Measurements from ENCODE around the genes BABAM1, PLVAP and GDF15.

- PRO-cap, 4 experiments = no peak in any of the 4 experiments
- RAMPAGE, long total RNA, 2 experiments = no peak in any of the 2 experiments
- RRBS = 100% methylated on average over 2 of the region's 9 CpGs
Measured at GRCh38 chr19:17195371-17195729, 19.8 kb upstream of the USE1 start.

DNA sequence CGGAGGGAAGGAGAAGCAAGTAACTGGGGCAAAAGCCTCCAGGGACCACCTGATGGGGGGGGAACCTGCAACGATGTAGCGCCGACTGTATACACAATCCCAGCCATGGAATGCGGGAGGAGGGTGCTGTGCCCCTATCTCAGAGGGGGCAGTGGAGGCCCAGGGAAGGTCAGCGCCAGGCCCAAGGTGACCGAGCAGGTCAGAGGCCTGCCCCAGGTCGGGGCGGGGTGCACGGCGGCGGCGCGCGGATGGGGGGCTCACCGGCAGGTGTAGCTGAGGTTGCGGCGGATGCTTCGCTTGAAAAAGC, 1.1 kb downstream of the NR2F6 start:
- PRO-cap, 4 experiments = no peak in any of the 4 experiments
- RAMPAGE, long total RNA, 2 experiments = no peak in any of the 2 experiments
- RRBS = no CpG with 5 or more reads among the region's 19 CpGs

DNA sequence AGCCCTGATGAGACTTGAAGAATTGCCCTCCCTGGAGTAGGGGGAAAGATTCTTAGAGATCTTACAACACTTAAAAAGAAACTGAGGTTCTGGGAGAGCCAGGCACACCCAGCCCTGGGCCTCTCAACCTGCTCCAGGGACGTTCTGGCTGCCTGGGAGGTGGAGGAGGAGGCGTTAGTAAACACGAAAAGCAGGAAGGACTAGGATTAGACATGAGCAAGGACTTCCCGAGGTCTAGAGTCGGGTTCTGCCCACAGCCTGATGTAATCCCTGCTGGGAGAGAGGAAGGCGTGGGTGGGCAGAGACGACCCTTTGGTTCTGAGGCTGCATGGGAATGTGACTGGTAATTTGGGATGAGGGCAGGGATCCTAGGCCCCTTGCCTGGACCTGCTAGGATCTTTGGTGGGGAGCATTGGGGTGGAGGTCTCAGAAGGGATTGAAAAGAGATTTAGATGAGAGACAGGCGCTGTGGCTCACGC, 1.5 kb upstream of the NR2F6 start:
- PRO-cap, 4 experiments = no peak in any of the 4 experiments
- RAMPAGE, long total RNA, 2 experiments = no peak in any of the 2 experiments
- RRBS = no CpG with 5 or more reads among the region's 9 CpGs

DNA sequence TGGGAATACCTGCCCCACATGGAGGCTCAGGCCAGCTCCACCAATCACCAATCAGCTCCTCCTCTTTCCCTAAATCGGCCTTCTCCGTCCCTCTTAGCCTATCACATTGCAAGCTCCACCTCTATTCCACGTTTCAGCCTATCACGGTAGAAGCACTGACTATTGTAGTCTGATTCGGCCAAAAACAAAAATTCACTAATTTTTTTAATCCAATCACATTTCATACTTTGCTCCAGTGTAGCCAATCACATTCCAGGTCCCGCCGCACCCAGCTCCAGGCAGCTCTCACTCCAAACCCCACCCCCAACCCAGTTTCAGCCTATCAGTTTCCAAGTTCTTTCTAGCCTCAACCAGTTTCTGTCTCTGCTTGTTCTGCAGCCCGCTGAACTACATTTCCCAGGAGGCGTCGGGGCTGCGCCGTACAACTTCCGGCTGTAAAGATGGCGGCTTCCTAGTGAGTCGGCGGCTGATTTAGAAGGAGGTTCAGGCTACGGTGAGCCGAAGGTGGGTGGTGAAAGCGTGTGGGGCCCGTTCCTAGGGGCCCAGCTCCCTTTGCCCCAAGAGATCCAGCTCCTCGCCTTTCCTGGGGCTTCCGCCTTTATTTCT, at the start of gene BABAM1:
TSS of gene BABAM1 (plus strand) at position 420 of the 606 bp plus-strand sequence.
- PRO-cap, 4 experiments = peak in 4 of 4 experiments; most common plus-strand start position 420 of the sequence (in 4)
- RAMPAGE, long total RNA, 2 experiments = start-site peak on the plus strand in 1 of 2 experiments, centred at position 417 of the sequence, 410 reads per replicate
- RRBS = no CpG with 5 or more reads among the region's 22 CpGs

- PRO-cap, 4 experiments = no peak in any of the 4 experiments
- RAMPAGE, long total RNA, 2 experiments = no peak in any of the 2 experiments
- RRBS = 80% methylated on average over 19 of the region's 29 CpGs
Measured at GRCh38 chr19:17324248-17325124, 10.2 kb downstream of the ANO8 start.

DNA sequence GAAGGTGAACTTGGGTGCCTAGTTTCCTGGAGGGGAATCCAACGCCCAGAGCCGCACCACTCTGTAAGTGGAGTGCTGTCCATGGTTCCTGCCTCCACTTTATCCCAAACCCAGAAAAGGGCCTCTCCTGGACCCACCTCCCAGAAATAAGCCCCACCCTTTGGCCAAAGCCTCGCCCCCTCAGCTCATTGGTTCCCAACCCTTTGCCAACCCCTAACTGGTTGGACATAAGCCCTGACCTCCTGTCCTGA, 2.3 kb downstream of the ANO8 start:
- PRO-cap, 4 experiments = no peak in any of the 4 experiments
- RAMPAGE, long total RNA, 2 experiments = no peak in any of the 2 experiments
- RRBS = no CpG with 5 or more reads among the region's 3 CpGs

DNA sequence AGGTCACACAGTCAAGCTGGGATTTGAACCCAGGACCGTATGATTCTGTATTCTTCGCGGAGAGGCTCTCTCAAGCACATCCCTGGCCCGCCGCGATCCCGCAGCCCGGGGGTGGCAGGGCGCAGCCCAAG, 581 bp downstream of the ANO8 start:
- PRO-cap, 4 experiments = no peak in any of the 4 experiments
- RAMPAGE, long total RNA, 2 experiments = no peak in any of the 2 experiments
- RRBS = 2% methylated on average over 2 of the region's 9 CpGs

- PRO-cap, 4 experiments = peak in 4 of 4 experiments; most common plus-strand start chr19:17377521 (in 1); most common minus-strand start chr19:17377342 (in 3)
- RAMPAGE, long total RNA, 2 experiments = no peak in any of the 2 experiments
- RRBS = 7% methylated on average over 7 of the region's 47 CpGs
Measured at GRCh38 chr19:17376971-17377887, at the start of gene PLVAP. Gene PLVAP, minus strand, starts transcription at chr19:17377342.

DNA sequence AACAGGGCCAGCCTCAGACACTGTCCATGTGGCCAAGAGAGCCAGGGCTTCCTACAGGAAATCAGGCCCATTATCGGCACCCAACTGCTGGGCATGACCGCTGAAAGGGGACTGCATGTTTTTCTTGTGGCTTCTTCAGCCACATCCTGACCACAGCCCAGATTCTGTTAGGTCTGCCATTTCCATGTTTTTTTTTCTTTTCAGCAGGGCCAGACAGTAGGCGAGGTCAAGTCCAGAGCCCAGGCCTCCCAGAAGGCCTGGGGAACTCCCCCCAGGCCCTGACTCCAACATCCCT, 855 bp upstream of the BST2 start:
- PRO-cap, 4 experiments = no peak in any of the 4 experiments
- RAMPAGE, long total RNA, 2 experiments = no peak in any of the 2 experiments
- RRBS = no CpG with 5 or more reads among the region's 3 CpGs

GRCh38 chr19:17811506-17812179, 9.7 kb downstream of the INSL3 start:
- PRO-cap, 4 experiments = no peak in any of the 4 experiments
- RAMPAGE, long total RNA, 2 experiments = no peak in any of the 2 experiments
- RRBS = no CpG with 5 or more reads among the region's 27 CpGs

DNA sequence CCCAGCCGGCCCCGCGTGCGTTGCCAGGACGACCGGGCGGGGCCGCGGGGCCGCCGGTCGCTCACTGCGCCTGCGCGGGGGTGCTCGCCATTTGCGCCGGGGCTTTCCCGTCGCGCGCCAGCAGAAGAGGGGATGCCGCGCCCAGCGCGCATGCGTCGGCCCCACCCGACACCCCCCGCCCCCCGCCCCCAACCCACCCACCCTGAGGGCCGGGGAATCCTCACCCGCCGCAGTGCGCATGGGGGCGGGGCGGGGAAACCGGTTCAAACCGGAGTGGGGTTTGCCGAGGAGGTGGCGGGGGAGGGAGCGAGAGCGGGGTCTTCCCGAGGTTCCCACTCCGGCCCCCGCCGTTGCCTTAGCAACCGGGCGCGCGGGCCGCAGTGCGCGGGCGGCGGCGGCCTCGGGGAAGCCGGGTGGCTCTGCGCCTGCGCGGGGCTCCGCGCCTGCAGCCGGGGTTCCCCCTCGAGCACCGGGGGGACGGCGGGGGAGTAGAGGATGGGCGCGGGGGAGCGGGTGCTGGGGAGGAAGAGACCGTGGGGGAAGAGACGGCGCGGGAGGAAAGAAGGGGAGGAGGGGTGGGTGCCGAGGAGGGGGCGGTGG, 15.2 kb downstream of the CCDC124 start:
- PRO-cap, 4 experiments = peak in 4 of 4 experiments; most common plus-strand start position 91 of the sequence (in 4); most common minus-strand start position 352 of the sequence (in 2)
- RAMPAGE, long total RNA, 2 experiments = no peak in any of the 2 experiments
- RRBS = 2% methylated on average over 44 of the region's 78 CpGs

DNA sequence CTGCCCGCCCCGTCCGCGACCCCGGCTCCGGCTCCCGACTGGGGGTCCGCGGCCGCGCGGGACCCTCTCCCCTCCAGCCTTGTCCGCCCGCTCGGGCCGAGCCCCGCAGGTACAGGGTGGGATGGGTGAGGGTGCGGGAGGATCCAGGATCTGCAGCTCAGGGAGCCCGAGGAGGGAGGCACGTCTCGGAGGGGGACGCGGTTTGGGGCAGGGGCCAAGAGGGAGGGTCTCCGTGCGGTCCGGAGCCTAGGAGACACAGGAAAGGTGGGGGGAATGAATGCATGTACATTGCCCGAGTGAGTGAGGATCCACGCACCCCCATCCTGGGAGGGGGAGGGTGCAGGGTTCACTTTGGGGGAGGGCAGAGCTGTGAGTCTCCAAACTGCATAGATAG, 299 bp downstream of the KCNN1 start:
- PRO-cap, 4 experiments = no peak in any of the 4 experiments
- RAMPAGE, long total RNA, 2 experiments = no peak in any of the 2 experiments
- RRBS = 3% methylated on average over 5 of the region's 28 CpGs

DNA sequence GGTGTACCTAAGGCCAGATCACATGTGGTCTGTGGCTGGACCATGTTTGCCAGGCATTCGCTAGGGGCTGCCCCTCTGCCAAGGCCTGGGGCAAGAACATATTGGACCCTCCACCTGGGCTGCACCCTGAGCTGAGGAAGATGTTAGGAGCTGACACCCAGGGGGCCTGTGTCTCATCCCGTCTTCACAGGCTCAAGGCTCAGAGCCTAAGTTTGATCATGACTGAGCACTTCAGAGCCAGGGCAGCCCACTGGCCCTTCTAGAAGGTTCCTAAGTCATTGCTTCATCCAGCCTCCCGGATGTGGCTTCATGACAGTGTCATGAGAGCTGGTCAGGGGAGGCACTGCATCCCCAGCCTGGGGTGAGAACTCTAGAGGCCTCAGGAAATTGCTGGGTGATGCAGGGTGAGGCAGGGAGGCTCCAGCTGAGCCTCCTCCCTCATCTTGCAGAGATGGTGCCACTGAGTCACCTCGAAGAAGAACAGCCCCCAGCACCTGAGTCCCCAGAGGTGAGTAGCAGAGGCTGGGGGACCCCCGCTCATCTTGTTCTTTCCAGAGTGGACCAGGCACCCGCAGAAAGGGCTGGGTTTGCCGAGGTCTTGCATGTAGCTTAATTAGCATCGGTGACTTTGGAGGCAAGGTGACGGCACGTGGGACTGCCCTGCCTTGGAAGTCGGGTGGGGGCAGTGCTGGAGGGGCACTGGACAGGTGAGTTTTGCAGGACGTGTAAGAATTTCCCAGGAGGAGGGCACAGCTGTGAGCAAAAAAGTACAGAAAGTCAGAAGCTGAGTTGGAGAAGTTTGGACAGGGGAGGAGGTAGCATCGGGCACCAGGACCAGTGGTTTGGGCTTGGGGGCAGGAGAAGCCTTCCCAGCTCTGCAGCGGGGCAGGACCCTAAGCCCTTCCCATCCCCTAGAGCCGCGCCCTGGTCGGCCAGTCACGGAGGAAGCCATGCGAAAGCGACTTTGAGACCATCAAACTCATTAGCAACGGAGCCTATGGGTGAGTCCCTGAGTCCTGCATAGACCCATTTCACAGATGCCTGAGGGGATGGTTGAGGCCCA, 24.7 kb upstream of the PIK3R2 start:
- PRO-cap, 4 experiments = no peak in any of the 4 experiments
- RAMPAGE, long total RNA, 2 experiments = no peak in any of the 2 experiments
- RRBS = no CpG with 5 or more reads among the region's 21 CpGs

DNA sequence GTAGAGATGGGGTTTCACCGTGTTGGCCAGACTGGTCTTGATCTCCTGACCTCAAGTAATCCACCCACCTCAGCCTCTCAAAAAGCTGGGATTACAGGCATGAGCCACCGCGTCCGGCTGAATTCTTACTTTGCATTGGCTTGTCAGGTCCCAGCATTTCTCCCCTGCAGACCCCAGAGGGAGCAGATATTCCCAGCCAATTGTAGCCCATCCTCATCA, 7.6 kb upstream of the MPV17L2 start:
- PRO-cap, 4 experiments = no peak in any of the 4 experiments
- RAMPAGE, long total RNA, 2 experiments = no peak in any of the 2 experiments
- RRBS = no CpG with 5 or more reads among the region's 4 CpGs

DNA sequence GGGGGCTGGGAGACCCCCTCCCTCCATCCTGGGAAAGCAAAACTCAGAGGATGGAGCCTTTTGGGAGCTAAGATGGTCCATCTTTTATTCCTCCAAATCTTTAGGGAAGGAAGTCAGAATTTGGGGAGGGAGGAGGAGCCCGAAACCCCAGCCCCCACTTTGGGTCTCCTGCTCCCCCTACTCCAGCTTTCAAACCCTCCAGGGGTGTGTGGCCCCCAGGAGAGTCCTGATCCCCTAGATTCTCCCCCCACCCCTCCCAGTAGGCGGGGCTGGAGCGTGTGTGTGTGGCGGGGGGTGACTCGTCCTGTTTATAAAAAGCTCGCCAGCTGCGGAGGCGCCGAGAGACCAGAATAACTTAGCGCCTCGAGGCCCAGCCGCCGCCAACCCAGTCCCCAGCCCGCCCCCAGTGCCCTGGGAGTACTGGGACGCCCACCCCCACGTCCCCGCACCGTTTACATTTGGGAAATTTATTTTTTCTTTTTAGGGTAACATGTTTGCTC, 1.2 kb upstream of the RAB3A start:
- PRO-cap, 4 experiments = peak in 4 of 4 experiments; most common plus-strand start position 340 of the sequence (in 4); most common minus-strand start position 210 of the sequence (in 4)
- RAMPAGE, long total RNA, 2 experiments = no peak in any of the 2 experiments
- RRBS = no CpG with 5 or more reads among the region's 18 CpGs

DNA sequence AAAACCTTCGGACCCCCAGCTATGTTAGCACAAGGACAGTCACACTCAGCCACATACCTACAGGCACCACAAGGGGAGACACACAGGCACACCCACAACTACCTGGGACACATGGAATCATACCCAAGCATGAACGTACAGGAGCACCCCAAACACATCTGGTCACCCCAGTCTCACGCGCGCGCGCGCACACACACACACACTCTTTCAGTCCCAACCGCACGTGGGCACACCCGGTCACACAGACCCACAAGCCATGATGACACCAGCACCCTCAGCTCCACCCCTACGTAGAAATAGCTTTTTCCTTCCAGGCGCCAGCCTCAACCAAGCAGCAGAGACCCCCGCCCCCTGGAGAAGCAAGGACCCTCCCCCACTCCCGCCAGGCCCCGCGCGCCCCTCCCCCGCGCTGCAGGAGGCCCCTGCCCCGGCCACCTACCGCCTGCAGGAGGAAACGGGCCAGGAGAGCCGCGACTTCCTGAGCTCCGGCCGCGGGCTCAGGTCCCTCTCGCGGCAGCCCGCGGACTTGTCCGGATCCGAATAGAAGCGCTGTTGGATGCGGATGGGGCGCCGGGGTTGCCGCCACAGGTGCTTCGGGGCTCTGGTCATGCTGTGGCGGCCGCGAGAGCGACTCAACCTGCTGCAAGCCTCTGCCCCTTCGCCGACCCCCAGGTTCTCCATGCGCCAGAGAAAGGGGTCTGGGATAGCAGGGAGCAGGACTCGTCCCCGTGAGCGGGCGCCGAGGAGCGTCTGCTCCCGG, 6.5 kb upstream of the PDE4C start:
- PRO-cap, 4 experiments = no peak in any of the 4 experiments
- RAMPAGE, long total RNA, 2 experiments = no peak in any of the 2 experiments
- RRBS = 4% methylated on average over 16 of the region's 54 CpGs

DNA sequence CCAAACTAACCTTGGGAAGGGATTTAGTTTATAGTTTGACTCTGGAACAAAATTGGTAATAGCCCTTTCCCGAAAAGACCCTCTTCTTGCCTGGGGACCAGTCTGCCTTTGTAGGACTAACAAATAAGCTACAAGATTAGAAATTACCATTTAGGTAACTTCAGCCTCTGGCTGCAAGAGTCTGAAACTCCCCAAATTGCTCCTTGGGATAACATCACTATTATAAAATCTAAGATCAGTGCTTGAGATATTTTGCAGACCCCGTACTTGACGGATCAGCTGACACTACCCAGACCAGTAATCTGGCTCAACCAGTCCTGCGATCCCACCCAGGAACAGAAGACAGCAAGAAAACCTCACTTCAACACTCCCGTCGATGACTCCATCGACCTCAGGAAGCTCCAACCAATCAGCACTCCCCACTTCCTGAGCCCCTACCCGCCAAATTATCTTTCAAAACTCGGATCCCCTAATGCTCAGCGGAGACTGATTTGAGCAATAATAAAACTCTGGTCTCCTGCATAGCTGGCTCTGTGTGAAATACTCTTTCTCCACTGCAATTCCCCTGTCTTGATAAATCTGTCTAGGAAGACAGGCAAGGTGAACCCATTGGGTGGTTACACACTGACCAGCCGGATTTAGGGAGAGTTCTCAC, 1.3 kb downstream of the LSM4 start:
- PRO-cap, 4 experiments = no peak in any of the 4 experiments
- RAMPAGE, long total RNA, 2 experiments = no peak in any of the 2 experiments
- RRBS = no CpG with 5 or more reads among the region's 11 CpGs

DNA sequence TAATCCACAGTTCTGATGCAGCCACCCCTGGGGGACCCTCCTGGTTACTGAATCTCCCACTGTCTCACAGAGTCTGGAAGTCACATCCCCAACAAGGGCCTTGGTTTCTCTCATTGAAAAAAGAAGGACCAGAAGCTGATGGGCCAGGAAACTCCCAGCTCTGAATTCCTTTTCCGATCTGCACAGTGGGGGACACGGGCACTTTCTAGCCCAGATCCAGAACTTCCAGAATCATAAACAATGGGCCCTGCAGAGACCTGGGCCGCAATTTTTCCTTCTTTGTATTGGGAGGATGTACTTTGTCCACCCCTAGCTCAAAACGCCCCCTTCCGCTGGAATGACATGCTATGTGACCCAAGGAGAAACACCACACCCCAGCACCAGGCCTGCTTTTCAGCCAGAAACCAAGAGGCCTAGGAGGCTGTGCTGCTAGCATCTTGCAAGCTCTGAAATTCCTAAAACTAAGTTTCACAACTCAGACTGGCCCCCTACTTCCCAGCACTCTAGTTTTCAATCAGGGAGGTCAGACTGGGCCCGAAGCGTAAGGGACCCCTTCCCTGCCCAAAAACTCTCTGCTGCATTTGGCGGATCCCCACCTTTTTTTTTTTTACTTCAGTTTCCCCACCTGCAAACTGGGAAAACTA, 623 bp downstream of the LSM4 start:
- PRO-cap, 4 experiments = peak in 3 of 4 experiments; most common plus-strand start position 400 of the sequence (in 2); most common minus-strand start position 339 of the sequence (in 1)
- RAMPAGE, long total RNA, 2 experiments = no peak in any of the 2 experiments
- RRBS = no CpG with 5 or more reads among the region's 8 CpGs

DNA sequence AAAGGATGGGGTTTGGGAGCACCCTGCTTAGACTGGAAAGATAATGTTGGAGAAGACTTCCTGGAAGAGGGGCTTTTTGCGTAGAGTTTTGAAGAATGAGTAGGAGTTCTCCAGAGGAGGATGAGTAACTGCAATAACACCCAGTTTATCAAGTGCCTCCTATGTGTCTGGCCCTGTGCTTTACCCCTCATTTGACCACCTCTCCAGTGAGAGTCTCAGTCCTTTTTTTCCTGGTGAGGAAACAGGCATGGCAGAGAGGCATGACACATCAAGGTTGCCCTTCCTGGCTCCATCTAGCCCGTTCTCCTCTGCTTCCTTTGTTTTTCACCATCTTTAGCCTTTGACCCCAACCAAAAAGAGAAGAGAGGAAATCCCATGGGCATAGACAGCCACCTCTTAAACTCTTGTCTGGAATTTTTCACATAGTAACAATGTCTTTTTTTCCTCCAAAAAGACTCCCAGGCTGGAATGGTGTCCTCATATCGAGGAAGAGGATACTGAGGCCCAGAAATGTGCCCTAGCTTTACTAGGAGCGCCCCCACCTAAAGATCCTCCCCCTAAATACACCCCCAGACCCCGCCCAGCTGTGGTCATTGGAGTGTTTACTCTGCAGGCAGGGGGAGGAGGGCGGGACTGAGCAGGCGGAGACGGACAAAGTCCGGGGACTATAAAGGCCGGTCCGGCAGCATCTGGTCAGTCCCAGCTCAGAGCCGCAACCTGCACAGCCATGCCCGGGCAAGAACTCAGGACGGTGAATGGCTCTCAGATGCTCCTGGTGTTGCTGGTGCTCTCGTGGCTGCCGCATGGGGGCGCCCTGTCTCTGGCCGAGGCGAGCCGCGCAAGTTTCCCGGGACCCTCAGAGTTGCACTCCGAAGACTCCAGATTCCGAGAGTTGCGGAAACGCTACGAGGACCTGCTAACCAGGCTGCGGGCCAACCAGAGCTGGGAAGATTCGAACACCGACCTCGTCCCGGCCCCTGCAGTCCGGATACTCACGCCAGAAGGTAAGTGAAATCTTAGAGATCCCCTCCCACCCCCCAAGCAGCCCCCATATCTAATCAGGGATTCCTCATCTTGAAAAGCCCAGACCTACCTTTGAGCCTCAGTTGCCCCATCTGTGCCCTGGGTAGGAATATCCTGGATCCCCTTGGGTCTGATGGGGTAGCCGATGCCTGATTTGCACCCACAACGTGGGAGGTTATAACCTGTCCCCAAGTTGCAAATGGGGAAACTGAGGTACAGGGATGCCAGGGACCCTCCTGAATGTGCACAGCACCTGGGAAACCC, at the start of gene GDF15:
TSS of gene GDF15 (plus strand) at position 696 of the 1,287 bp plus-strand sequence.
- PRO-cap, 4 experiments = peak in 4 of 4 experiments; most common plus-strand start position 696 of the sequence (in 4); most common minus-strand start position 499 of the sequence (in 1)
- RAMPAGE, long total RNA, 2 experiments = no peak in any of the 2 experiments
- RRBS = 29% methylated on average over 14 of the region's 36 CpGs

GRCh38 chr19:18388851-18389434, 3.0 kb downstream of the GDF15 start:
- PRO-cap, 4 experiments = no peak in any of the 4 experiments
- RAMPAGE, long total RNA, 2 experiments = no peak in any of the 2 experiments
- RRBS = no CpG with 5 or more reads among the region's 11 CpGs